HT-29 (cell line): ENCODE results near the gene SMO.

GRCh38 chr7:128531288-128532172, 55.0 kb downstream of the METTL2B start:
- RAMPAGE, long total RNA, result no peak

DNA sequence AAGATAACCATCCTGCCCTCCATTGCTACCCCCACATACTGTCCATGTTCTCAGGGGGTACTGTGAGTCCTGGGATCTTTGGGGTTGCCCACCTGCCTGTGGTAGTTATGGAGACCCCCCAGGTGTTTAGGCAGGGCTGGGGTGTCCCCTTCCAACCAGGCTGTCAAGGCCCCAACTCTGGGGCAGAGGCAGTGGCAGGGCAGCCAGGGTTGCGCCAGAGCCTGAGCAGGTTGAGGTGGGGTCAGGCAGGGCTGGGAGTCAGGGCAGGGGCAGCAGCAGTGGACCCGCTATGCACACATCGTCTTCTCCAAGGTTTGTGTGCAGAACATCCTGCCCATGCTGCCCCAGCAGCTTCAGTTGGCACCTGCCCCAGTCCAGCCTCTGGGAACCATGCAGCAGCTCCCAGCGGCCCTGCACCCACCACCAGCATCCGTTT, 16.2 kb upstream of the GARIN1A start:
- RAMPAGE, long total RNA, result no peak

DNA sequence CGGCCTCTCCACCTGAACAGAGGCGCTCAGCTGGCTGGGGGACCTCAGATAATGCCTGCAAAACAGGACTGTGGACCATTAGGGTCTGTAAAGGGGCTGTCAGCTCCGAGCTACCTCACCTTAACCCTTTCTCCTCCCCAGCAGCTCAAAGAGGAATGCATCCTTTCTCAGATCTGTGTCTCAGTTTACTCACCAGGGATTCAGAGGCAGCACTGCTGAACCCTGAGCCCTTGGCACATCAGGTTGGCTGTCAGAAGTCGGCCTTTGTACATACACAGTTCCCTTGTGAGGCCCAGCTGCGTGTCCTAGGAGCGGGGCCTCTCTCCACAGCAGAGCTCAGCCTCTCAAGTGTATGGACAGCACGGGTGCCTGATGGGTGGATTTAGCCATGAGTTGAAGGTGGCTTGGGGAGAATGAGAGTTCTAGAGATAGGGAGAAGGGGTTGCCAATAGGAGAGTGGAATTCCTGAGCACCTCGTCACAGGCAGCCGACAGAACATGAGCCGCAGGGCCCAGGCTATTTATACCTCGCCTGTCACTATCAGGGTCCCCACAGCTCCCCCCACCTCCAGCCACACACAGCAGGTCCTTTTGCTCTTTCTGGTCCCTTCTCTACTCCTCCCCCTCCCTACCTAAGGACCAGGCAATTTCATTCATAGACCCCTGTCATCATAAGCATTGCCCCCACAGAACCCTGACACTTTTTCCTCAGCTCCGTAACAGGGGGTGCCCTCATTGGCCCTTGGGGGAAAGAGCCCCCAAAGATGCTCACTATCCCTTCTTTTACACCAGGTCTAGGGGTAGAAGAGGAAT, 2.1 kb upstream of the FLNC start:
- RAMPAGE, long total RNA, result no peak

DNA sequence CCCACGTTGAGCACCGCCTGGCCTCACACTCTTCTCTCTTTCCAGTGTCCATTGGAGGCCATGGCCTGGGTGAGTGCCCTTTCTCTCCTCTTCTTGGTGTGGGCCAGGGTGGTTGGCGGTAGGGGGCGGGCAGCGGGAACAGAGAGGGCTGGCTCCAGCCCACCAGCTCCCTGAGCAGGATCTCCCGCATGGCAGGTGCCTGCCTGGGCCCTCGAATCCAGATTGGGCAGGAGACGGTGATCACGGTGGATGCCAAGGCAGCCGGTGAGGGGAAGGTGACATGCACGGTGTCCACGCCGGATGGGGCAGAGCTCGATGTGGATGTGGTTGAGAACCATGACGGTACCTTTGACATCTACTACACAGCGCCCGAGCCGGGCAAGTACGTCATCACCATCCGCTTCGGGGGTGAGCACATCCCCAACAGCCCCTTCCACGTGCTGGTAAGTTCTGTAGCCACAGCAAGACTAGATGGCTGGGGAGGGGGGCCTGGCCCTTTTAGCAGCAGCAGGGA, 13.5 kb upstream of the ATP6V1F start:
- RAMPAGE, long total RNA, result no peak

DNA sequence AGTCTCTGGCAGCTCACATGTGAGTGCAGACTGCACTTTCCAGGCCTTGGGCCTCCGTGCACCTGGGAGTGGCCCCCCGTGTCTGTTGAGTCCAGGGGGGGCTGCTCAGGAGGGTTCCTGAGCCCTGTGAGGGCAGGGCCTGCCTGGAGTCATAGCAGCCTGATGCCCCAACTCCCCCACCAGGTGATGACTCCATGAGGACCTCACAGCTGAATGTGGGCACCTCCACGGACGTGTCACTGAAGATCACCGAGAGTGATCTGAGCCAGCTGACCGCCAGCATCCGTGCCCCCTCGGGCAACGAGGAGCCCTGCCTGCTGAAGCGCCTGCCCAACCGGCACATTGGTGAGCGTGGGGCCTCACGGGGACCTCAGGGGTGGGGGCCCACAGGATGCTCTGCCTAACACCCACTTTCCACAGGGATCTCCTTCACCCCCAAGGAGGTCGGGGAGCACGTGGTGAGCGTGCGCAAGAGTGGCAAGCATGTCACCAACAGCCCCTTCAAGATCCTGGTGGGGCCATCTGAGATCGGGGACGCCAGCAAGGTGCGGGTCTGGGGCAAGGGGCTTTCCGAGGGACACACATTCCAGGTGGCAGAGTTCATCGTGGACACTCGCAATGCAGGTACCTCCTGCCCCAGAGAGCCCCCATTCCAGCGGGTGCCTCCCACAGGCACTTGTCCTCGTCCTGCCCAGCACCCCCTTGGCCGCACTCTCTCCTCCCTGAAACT, 10.1 kb upstream of the ATP6V1F start:
- RAMPAGE, long total RNA, result no peak

DNA sequence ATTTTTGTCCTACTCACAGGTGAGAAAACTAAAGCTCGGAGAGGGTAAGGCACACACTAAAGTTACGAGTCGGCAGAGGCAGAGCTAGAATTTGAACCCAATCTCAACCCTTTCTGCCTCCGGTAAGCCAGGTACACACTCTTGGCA, 603 bp downstream of the ATP6V1F start:
- RAMPAGE, long total RNA, result no peak

- RAMPAGE, long total RNA, result no peak
These were observed 1.2 kb downstream of the ATP6V1FNB start for GRCh38 chr7:128867263-128867718.

- RAMPAGE, long total RNA, result no peak
These were observed 3.0 kb upstream of the IRF5 start for GRCh38 chr7:128934322-128935471.

GRCh38 chr7:128947158-128947643, 9.5 kb downstream of the IRF5 start:
- RAMPAGE, long total RNA, result no peak

DNA sequence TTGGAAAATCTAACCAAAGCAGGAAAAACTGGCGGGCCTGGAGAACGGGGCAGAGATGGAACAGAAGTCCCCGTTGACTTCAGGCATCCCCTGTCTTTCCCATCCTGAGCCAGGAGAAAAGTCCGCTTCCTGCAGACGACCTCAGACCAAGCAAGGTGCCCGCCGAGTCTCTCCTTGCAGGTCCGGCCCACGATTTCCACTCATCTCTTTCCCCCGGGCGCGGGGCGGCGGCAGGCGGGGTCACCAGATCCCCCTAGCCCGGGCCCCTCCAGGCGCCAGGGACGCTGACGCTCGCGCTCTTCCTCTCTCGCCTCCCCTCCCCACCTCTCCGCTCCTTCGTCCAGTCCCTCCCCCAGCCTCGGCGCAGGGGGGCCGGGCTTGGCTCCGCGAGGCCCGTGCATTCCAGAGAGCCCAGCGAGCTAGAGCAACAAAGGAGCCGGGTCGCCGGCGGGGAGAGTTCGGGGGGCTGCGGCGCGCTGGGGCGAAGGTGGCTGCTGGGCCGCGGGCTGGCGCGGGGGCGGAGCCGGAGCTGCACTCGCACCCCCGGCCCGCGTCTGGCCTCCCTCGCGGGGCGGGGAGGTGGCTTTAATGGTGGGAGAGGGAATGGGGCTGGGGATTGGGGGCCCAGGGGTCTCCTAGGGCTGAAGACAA, at the start of gene SMO:
SMO (plus strand) TSS at position 400 of the 651 bp plus-strand sequence.
- RAMPAGE, long total RNA, result no peak

- RAMPAGE, long total RNA, result no peak
These were observed 85.3 kb downstream of the AHCYL2 start for GRCh38 chr7:129310057-129310573.

DNA sequence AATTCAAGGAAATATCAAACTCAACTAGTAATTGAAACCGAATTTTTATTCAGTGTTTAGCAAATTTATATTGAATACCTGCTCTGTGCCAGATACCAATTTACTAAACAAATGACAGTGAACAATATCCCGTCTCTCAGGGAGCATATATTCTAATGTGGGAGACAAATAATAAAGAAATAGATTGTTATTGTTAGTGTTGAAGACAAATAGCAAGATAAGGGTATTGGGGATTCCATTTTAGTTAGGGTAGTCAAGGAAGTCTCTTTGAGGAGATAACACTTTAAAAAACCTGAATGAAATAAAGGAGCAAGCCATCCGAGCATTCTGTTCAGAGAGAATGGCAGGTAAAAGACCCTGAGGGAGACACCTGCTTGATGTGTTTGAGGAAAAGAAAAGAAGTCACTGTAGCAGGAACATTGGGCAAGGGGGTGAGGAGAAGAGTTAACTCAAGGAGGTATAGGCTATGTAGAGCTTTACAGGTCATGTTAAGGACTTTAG, 16.5 kb upstream of the STRIP2 start:
- RAMPAGE, long total RNA, result no peak

DNA sequence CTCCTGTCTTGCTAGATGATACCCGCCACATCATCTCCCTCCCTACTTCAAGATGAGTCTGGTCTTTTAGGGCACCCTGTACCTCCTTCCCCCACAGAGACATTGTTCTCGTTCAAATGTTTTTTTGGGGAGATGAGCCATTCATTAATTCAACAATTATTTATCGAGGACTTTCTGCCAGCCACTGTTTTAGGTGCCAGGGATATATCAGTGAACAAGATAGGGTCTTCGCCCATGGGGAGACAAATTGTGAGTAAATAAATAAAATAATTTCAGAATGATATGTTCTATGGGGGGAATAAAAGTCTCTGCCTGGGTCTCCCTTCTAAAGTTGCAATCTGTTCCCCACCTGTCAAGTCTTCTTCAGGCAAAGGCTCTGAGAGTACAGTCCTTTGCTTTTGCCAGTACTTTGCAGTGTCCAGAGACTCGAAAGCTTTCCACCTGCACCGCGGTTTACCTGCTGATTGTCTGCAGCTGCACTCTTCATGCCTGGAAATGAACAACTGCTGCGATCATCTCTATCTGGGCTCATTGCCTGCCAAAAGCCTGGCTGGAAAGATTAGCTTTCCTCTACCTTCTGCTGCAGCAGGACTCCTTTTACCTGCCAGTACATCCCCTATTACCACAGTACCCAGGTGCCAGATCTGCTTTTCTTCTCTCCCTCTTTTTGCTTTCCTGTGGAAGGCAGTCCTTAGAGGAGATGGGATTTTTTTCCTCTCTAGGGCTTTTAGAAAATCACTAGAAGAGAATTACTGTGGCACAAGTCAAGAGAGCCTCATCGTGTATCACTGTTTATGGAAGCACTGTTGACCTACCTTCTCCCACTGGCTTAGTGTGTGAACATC, 2.0 kb downstream of the STRIP2 start:
- RAMPAGE, long total RNA, result no peak

- RAMPAGE, long total RNA, result no peak
These were observed 5.9 kb upstream of the NRF1 start for GRCh38 chr7:129605337-129606323.

- RAMPAGE, long total RNA, result no peak
These were observed 128.0 kb downstream of the NRF1 start for GRCh38 chr7:129739440-129740028.

DNA sequence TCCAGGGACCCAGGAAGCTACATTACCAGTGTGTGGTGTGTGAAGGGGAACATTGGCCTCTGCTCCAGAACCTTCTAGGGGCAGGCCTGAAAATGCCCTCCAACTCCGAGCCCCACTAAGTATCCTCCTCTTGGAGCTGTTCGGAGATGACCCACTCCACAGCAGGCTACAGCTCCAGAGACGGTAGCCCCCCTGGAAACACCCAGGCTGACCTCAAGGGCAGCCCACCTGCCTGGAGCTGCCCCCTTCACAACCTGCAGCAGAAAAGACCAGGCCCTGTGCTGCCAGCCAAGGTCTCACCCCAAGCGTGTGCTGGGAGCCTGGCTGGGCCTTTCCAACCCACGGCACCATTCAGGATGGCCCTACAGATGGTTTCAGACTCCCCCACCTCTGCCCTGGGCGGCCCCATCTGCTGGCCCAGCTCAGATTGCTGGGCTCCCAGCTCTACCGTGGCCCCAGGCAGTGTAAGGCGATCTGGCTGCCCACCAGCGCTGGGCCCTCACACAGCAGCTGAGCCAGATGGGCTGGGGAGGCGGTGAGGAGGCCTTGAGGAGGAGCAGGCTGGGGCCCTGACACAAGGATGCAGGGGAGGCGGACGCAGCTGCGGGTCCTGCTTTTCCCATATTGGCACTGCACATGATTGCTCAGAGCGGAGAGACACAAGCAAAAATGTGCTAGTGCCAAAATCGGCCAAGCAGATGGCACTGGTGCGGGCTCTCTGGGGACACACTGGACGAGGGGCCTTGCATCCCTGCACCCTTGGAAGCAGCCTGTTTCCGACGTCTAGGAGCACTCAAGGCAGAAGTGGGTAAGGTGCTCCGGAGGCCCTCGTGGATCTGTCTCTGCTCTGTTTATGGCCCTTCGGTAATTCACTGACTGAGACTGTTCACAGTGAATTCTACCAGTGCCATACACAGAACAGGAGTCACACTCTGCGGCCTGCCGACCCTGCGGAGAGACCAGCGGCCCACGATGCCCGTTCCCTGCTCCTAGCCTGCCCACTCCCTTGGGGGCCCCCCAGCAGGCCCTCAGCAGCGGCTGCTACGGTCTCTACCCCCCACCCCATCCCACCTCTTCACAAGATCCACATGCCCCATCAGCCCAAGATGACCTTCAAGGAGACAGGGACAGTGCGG, 162.9 kb downstream of the NRF1 start:
- RAMPAGE, long total RNA, result no peak

DNA sequence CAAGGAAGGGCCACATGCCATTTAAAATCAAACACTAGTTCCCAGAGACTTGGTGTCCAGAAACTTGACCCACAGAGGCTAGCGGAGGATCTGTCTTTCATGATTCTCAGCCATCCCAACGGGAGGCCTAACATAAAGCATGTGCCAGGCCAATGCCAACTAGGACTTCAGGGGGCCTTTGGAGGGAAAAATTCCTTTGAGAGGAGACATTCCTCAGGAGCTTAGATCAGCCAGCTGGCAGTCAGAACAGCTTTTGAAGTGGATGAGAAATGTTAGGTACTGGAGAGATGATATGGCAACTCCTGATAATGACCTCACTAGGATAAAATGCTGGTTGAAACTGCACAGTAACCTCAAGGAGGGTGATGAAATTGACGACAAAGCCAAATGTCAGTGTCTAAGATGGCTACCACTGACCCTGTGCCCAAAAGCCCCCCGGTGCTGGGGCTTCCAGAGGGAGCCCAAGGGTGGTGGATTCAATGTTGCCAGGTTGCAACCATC, 121.4 kb downstream of the UBE2H start:
- RAMPAGE, long total RNA, result no peak

- RAMPAGE, long total RNA, result no peak
These were observed 119.2 kb downstream of the UBE2H start for GRCh38 chr7:129833225-129834314.

- RAMPAGE, long total RNA, result no peak
These were observed 75.5 kb downstream of the UBE2H start for GRCh38 chr7:129877202-129877709.

DNA sequence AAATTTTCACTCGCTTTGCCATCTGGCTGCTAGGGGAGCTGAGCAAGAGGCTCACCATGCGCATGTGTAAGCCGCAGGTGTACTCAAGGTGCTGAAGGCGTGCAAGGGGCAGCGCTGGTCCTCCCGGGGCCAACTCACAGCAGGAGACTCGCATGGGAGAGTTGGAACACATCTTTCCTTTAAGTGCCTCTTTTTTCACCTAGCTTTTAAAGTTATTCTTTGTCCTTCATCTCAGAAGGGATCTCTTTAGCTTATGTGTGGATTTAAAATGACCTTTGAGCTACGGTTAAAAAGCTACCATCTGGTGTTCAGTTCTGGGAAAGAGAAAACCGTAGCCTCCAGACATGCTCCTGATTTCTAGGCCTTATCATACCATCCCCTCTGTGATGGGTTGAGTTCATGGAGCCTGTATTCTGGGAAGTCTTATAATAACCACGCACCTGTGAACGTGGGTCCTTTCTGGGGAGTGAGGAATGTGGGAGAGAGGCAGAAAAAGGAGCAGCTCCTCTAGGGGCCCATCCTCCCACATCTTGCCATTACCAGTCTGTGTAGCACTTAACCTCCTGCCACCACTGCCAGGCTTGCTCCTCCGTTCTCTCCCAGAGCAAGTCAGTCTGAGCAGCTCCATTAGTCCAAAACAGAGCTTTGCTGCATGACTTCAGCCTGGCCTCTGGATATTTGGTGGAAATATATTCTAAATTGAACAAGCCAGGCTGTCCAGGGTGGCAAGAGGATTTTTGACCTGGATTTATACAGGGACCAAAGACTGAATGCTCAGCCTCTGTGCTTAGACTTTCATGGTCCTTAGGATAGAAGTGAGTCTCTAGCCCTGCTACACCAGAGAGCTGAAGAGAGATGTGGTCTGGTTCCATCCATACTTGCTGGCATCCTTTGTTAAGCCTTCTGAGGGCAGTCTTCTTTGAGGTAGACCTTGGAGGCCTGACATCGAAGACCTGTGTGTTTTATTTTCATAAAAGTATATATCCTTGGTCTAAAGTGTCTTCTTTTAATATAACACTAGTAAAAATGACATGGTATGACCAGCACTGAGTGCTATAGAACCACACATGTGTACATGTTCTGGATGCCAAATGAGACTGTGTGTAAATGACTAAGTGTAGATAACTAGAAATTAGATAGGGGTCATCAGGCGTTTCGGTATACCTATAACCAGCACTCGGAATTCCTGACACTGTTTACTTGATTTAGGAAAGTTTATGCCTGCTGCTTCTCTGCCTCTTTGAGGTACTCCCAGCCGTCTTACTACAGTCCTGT, 62.2 kb downstream of the KLHDC10 start:
- RAMPAGE, long total RNA, result no peak